ENCODE measurements around a stretch of chr2.

GRCh38 chr2:106085241-106086183 lies 20.0 kb downstream of the ECRG4 start:
- PRO-cap = no peak
- RRBS = no CpG with 5 or more reads among the region's 15 CpGs

GRCh38 chr2:106113525-106113942 lies 48.0 kb downstream of the ECRG4 start:
- PRO-cap = no peak
- RRBS = no CpG with 5 or more reads among the region's 12 CpGs

DNA sequence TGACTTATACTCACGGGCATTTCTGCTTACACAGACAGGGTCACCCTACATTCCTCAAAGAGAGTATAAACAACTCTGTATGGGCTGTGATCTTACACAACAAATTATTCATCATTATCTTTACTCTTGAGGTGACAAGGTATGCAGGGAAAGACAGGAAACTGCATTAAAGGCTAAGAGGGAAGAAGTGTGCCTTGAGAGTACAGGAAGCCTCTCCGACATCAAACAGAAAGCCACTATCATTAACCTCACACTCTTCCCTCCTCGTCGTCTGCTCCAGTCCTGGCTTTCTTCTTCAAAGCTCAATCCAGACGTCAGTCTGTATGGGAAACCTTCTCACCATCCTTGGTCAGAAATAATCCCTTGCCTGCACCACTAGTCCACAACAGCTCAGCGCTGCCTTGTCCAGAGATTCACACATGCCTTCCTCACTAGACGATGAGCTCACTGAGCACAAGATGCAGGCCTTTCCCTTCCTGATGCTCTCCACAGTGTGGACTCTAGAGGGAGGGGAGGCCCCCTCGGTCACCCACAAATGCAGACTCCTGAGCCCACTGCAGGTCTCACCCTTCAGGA lies 56.1 kb downstream of the UXS1 start:
- PRO-cap = no peak
- RRBS = no CpG with 5 or more reads among the region's 8 CpGs

DNA sequence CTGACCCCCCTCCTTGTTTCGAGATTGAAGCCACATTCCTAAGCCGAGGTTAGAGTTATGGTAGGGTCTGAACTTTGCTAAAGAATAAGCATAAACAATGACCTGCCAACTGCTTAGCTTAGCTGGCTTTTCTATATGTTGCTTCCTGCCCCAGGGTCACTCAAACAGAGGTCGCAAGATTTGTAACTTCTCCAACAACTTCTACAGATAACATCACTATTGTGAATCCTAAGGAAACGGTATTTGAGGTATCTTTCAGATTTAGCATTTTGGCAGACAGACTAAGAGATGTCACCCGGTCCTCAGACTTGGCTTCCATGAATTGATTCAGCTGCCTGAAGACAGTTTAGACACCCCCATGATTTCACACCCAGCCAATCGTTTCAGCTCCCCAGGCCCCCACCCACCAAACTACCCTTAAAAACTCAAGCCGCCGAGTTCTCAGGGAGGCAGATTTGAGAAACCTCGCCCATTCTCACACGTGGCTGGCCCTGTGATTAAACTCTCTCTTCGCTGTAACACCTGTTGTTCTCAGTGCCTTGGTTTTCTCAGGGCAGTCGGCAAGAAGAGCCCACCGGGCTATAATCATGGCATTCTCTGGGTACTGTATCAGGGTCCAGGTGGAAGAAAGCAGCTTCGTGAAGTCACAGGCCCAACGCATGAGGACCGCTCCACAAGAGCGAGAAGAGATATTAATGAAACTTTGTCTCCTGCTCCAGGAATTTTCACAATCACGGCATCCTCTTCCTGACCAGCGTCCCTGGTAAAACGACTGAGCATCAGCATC lies 35.3 kb downstream of the UXS1 start:
- PRO-cap = no peak
- RRBS = no CpG with 5 or more reads among the region's 20 CpGs

DNA sequence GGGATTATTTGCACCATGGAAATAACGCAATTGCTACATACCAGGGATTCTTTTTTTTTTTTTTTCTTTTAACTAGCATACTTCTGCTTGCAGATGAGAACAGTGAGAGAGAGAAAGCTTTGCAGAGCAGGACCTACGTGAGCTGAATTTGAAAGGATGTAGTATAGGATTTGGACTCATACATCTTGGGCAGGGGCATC lies 3.9 kb upstream of the UXS1 start:
- PRO-cap = no peak
- RRBS = no CpG with 5 or more reads among the region's 2 CpGs

DNA sequence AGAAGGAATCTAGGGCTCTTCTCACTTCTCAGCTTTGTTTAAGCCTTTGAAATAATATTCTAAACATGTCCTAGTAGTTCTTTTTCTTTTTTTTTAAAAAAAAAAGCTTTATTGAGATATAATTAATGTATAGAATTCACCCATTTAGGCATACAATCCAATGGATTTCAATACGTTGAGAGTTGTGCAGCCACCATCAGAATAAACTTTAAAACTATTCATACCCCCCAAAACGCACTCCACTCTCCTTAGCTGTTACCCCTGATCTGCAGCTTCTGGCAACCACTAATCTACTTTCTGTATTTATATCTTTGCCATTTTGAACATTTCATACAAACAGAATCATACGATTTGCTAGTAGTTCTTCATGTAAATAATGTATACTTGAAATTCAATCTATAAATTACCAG lies 85.2 kb downstream of the RGPD3 start:
- PRO-cap = no peak
- RRBS = no CpG with 5 or more reads among the region's 3 CpGs

DNA sequence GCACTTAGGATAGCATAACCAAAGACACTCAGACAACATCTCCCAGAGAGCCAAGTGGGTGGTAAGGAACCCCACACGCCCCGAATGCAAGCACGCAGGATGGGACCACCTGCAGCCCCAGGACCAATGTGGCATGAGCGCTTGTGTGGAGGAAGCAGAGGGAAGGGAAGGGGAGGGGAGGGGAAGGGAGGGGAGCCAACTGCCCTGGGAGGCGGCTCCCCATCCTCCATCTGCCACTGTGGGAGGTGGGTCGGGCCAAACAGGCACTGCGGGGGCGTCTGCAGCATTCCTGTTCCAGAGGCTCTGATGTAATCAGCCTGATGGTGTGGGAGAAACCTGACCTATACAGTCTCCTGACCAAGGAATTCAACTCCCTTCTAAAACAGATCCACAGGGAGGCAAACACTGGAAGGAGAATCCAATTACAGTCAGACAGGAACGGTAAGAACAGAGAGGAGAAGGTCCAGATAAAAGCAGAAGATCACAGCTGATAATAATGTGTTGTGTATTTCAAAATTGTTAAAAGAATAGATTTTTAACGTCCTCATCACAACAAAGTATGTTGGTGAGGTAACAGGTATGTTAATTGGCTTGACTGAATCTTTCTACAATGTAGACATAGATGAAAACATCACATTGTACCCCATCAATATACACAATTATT lies 88.8 kb downstream of the CD8B2 start:
- PRO-cap = no peak
- RRBS = no CpG with 5 or more reads among the region's 10 CpGs

GRCh38 chr2:107746820-107747111 lies 79.9 kb upstream of the RGPD4 start:
- PRO-cap = no peak
- RRBS = no CpG with 5 or more reads among the region's 4 CpGs

- PRO-cap = no peak
These were observed 69.0 kb upstream of the SLC5A7 start for GRCh38 chr2:107917302-107917669.

- PRO-cap = no peak
- RRBS = no CpG with 5 or more reads among the region's 8 CpGs
These were observed 21.7 kb upstream of the CCDC138 start for GRCh38 chr2:108764637-108765515.

DNA sequence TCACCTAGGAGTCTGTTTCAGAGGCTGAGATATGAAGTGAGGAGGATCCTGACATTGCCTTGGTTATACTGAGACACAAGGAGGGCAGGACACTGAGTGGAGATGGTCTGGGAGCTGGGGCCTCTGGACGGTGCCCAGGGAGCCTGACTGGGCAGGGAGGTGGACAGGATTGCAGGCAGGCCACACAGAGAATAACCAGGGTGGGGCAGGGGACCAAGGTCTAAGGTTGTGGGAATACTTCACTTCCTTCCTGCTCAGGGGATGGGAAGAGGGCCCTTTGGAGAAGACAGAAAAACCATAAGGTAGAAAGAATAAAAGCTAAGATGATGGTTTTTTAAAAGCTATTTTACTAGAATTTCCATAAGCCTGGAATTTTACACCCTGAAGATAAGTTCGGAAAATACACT lies 18.6 kb downstream of the EDAR start:
- PRO-cap = no peak
- RRBS = no CpG with 5 or more reads among the region's 2 CpGs

DNA sequence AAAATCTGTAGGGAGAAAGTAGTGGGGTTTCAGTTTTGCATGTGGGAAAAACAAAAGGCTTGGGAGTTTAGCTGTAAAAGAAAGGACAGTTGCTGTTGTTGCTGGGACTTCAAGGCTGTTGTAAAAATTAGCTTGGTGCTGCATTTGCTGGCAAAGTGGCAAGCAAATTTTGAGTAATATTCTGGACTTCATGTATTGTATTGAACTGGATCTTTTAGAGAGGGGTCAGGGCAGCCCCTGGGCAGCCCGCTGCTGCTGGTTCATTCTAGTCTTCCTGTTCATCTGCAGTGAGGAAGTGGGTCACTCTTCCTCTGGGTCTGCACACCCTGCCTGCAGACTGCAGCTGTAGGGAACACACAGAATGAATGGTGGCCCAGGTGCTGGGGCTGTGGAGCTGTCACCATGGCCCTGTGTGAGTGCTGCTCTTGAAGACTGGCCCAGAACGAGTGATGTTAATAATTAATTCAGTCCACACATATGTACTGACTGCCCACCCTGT lies 9.4 kb downstream of the SH3RF3 start:
- PRO-cap = no peak
- RRBS = no CpG with 5 or more reads among the region's 2 CpGs

- PRO-cap = no peak
- RRBS = no CpG with 5 or more reads among the region's 10 CpGs
These were observed 114.5 kb downstream of the SH3RF3 start for GRCh38 chr2:109243362-109243976.

- PRO-cap = no peak
- RRBS = no CpG with 5 or more reads among the region's 3 CpGs
These were observed 118.8 kb downstream of the SH3RF3 start for GRCh38 chr2:109247814-109248292.

DNA sequence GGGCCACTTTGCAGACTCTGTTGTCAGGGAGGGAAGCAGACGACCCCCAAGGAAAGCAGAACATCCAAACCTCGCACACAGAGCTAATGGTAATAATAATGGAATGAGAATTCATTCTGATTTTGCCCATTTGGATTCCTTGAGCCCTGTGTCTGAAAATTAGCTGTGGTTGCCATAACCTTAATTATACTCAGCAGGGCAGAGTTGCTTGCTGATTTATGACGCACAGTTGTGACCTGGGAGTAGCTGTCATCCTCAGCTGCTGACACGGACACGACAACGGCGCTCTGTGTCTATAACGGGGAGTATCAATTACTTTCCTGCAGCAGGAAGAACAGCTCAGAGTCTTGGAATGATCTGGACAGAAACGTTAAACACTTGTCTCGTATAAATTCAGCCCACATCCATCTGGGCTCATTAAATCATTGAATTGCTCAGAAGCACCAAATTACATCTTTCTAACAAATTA lies 116.4 kb downstream of the SEPTIN10 start:
- PRO-cap = no peak
- RRBS = no CpG with 5 or more reads among the region's 10 CpGs

DNA sequence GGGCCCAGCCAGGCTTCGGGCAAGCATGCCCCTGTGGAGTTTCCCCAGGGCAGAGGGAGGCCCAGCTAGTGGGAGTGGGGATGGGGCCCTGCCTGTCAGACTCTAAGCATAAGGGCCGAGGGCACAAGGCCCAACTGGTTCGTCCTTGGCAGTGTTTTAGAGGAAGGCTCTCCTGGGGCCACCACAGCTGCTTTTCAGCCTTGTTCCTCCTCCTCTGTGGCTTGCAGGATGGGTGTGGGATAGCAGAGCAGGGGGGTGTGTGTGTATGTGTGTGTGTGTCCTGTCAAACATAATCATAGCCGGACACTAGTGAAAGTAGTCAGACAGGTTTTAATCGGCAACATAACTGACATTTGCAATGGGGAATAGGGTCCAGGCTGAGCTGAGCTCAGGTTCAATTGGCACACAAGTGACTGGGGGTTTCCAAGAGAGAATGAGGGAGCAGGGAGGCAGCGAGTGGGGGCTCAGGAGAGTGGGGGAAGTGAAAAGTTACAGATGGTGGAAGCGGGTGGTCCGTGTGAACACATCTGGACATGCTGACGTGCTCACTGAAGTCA lies 114.2 kb downstream of the SEPTIN10 start:
- PRO-cap = no peak
- RRBS = no CpG with 5 or more reads among the region's 9 CpGs

DNA sequence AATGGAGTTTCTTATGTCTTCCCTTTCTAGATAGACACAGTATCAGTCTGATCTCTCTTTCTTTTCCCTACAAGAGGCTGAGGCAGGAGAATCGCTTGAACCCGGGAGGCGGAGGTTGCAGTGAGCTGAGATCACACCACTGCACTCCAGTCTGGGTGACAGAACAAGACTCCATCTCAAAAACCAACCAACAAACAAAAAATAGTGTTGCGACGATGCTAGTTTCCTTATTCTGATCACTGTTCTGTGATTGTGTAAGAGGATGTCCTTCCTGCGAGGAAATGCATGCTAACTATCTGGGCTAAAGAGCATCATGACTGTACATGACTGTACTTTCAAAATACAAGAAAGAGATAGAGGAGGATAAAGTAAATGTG lies 23.6 kb downstream of the SOWAHC start:
- PRO-cap = no peak
- RRBS = no CpG with 5 or more reads among the region's 6 CpGs

DNA sequence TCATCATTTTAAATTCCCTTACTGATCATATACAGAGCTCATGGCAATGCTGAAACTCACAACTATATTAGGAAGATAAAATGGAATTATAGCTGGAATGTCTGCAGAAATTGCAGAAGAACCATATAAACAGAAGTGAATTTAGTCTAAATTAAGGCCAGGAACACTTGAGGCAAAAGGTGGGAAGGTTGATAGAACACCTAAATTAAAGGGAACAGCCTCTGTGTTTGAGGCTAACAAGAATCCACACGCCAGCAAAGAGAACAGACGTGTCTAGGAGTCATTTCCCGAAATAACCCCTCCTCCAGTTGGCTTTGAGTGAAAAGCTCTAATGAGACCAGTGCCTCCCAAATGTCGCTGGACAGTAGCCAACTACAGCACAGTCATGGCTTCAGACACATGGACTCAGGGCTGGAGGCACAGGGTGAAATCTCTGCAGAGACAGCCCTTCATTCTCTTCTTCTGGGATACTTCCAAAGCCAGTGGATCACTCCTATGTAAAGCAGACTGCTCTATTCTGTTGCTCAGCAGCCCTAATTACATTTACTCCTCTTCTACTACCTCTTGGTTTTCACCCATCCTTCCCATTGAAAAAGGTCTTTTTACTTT lies 49.5 kb downstream of the SOWAHC start:
- PRO-cap = bidirectional peak, plus-strand start at position 394 of the sequence, minus-strand start at position 297 of the sequence
- RRBS = no CpG with 5 or more reads among the region's 4 CpGs

GRCh38 chr2:110101835-110102486 lies 13.7 kb downstream of the MALL start:
- PRO-cap = bidirectional peak, plus-strand start at chr2:110101920, minus-strand start at chr2:110101573
- RRBS = no CpG with 5 or more reads among the region's 4 CpGs

GRCh38 chr2:110105950-110106501 lies 9.6 kb downstream of the MALL start:
- PRO-cap = bidirectional peak, plus-strand start at chr2:110106349, minus-strand start at chr2:110106261
- RRBS = no CpG with 5 or more reads among the region's 7 CpGs